ENCODE results near the gene TMEM235.

GRCh38 chr17:78184754-78185259 is 2.0 kb downstream of the TK1 start:
- PRO-cap, 3 experiments: no peak in any of the 3 experiments
- RAMPAGE, long total RNA: no peak
- RRBS, 2 experiments: no CpG with 5 or more reads among the region's 10 CpGs

- PRO-cap, 3 experiments: no peak in any of the 3 experiments
- RAMPAGE, long total RNA: no peak
- RRBS, 2 experiments: no CpG with 5 or more reads among the region's 6 CpGs
Measured at GRCh38 chr17:78186328-78186638, 569 bp downstream of the TK1 start.

GRCh38 chr17:78231570-78232649 is at the start of gene TMEM235:
TMEM235 (plus strand) TSS chr17:78231631.
- PRO-cap, 3 experiments: no peak in any of the 3 experiments
- RAMPAGE, long total RNA: no peak
- RRBS, 2 experiments: 14 to 16% methylated on average over 32 to 33 of the region's 91 CpGs

DNA sequence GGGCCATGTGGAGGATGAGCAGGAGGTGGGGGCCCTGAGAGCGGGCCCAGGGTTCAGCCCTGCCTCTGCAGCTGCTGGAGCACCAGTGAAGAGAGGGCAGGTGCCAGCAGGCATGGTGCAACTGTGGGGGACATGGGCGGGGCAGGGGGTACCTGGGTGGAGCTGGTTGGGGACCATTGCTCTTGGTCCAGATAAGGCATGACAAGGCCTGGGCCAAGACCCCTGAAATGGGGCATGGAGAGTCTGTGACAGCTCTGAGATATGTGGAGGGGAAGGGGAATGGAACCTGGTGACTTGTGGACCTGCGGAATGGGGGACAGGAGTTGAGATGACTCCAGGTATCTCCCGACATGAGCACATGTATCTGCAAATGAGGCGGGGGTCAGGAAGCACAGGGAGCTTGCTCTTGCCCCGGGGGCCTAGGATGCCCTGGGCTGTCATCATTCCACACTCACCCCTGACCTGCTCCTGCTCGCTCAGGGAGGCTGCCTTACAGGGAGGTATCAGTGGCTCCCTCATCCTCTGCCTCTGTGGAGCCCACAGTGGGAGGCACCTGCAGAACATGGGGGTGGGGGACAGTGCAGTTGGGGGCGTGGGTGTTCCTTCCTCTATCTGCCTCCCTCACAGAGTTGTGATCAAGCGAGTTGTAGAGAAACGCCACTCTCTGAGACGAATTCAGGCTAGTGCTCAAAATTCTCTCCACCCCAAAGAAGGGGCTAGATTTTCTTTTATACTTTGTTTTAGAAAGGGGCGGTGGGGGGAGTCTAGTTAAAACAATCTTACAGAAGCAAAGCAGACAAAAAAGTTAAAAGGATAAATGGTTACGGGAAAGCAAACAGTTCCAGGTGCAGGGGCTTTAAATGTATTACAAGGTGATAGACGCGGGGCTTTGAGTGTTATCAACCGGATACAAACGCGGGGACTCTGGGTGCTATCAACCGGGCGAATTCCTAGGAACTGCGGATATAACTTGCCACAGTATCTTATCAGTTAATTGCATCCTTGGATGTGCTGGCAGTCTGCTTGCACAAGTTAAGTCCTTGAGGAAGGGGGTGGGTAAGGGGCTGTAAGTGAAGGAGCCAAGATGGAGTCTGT is 40.3 kb downstream of the TMEM235 start:
- PRO-cap, 3 experiments: no peak in any of the 3 experiments
- RAMPAGE, long total RNA: no peak
- RRBS, 2 experiments: no CpG with 5 or more reads among the region's 21 CpGs

GRCh38 chr17:78276090-78276433 is 44.6 kb downstream of the TMEM235 start:
- PRO-cap, 3 experiments: no peak in any of the 3 experiments
- RAMPAGE, long total RNA: no peak
- RRBS, 2 experiments: no CpG with 5 or more reads among the region's 7 CpGs

- PRO-cap, 3 experiments: peak in 2 of 3 experiments; most common plus-strand start chr17:78278733 (in 2); most common minus-strand start chr17:78278456 (in 1)
- RAMPAGE, long total RNA: no peak
- RRBS, 2 experiments: no CpG with 5 or more reads among the region's 12 CpGs
Measured at GRCh38 chr17:78278195-78278900, 46.9 kb downstream of the TMEM235 start.

DNA sequence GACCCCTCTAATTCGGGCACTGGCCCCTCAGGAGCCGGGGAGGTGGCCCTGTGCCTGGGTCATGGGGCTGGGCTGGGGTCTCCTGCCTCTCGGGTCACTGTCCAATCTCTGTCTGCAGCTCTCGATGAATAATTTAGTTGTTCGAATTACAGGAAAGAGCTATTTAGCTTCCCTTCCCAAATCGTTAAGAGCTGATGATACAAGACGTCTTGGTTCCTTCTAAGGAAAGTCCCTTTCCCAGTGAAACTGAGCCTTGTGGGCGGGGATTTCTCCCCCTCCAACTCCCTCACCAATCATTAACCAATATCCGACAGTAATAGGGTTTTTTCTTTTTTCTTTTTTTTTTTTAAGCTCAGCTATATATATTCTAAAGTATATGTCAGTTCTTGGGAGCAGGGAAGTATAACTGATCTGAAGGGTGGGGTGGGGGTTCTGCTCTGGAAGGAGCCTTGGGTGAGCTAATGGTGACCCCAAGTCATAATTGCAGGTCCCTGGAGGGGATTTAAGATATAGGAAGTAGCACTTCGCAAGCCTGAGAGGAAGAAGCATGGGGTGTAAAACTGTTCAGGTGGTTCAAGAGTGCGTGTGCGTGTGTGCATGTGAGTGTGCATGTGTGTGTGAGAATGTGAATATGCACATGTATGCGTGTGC is 43.0 kb downstream of the SOCS3 start:
- PRO-cap, 3 experiments: peak in 2 of 3 experiments; most common minus-strand start position 114 of the sequence (in 1)
- RAMPAGE, long total RNA: no peak
- RRBS, 2 experiments: no CpG with 5 or more reads among the region's 13 CpGs

- PRO-cap, 3 experiments: peak in 1 of 3 experiments; most common plus-strand start chr17:78344882 (in 1)
- RAMPAGE, long total RNA: no peak
- RRBS, 2 experiments: no CpG with 5 or more reads among the region's 14 CpGs
Measured at GRCh38 chr17:78344615-78345182, 15.2 kb downstream of the SOCS3 start.

- PRO-cap, 3 experiments: peak in 1 of 3 experiments; most common plus-strand start chr17:78357335 (in 1); most common minus-strand start chr17:78357288 (in 1)
- RAMPAGE, long total RNA: no peak
- RRBS, 2 experiments: no CpG with 5 or more reads among the region's 12 CpGs
Measured at GRCh38 chr17:78356736-78357791, 2.8 kb downstream of the SOCS3 start.

DNA sequence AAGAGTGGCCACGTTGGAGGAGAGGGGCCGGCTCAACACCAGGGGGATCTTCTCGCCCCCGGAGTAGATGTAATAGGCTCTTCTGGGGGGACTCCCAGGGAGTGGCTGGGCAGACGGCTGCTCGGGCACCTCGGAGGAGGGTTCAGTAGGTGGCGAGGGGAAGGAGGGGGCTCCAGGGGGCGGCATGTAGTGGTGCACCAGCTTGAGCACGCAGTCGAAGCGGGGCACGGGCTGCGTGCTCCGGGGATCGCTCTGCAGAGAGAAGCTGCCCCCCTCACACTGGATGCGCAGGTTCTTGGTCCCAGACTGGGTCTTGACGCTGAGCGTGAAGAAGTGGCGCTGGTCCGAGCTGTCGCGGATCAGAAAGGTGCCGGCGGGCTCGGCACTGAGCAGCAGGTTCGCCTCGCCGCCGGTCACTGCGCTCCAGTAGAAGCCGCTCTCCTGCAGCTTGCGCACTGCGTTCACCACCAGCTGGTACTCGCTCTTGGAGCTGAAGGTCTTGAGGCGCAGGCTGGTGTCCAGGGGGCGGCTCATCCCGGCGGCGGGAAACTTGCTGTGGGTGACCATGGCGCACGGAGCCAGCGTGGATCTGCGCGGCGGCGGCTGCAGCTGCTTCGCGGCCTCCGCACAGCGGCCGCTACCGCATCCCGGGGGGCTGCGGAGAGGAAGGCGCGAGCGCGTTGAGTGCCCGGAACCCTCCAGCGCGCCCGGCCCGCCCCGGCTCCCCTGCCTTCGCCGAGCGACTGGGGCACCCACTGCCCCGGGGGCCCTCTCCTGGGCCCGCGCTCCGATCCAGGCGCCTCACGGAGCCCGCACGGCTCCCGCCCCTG is 1.1 kb downstream of the SOCS3 start:
- PRO-cap, 3 experiments: no peak in any of the 3 experiments
- RAMPAGE, long total RNA: no peak
- RRBS, 2 experiments: 15 to 18% methylated on average over 43 to 47 of the region's 77 CpGs

DNA sequence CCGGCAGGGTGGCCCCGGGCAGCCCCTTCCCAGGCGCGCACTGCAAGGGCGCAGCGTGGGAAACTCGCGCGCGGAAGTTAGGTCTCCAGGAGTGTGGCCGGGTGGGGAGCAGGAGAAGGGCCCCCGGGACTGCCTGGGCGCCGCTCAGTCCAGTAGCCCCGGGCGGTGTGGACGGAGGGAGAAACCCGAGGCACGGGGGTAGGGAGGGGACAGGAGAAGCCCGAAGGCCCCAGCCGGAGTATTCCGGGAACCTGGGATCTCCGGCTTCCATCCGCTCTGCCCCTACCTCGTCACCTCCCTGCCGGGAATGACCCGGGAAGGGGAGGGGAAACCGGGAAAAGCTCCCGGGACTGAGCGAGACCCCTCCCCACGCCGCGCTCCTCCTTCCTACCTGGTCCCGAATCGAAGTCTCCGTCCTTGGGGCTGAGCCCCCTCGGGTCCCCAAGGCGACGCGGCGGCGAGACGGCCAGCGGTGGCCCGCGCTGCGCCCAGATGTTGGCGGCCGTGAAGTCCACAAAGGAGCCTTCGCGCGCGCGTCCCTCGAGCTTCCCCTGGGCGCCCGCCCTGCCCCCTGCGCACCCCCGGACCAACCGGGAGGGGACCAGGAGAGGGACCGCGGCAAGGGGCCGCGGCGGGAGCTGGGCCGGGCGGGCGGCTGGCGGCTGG is 385 bp downstream of the SOCS3 start:
- PRO-cap, 3 experiments: peak in 3 of 3 experiments; most common plus-strand start position 370 of the sequence (in 1); most common minus-strand start position 309 of the sequence (in 3)
- RAMPAGE, long total RNA: no peak
- RRBS, 2 experiments: 5 to 8% methylated on average over 30 of the region's 69 CpGs

DNA sequence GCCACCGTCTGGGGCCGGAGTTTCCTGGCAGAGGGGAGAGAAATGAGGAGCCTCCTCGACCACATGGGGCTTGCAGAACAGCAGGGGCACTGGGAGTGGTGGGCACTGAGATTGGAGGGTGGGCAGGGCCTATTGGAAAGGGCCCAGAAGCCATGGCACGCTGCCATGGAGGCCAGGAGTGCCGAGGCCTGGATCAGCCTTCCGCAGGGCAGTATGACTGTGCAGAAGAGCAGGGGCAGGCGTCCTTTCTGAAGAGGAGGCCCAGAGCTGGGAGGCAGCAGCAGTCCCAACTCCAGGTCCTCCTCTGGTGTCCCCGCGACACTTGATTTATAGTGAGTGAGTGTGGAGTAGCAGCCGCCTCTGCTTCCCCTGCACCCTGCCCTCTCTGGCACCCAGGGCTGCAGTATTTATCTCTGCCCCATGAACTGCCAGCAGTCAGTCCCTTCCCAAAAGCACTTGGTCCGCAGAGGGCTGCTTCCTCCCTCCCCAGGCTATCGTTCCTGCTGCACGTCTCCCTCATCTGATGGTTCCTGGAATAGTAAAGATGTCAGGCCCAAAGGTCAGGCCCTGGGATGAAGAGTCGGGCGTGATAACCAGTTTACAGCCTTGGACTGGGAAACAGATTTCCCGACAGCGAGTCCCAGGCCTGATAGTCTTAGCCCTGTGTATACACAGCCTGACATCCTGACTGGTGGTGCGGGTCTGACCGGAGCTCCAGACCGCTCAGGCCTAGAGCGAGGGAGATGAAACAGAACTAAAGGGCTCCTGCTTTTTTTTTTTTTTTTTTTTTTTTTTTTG is 32.9 kb downstream of the PGS1 start:
- PRO-cap, 3 experiments: peak in 3 of 3 experiments; most common plus-strand start position 682 of the sequence (in 2); most common minus-strand start position 302 of the sequence (in 2)
- RAMPAGE, long total RNA: no peak
- RRBS, 2 experiments: no CpG with 5 or more reads among the region's 21 CpGs

GRCh38 chr17:78425810-78426901 is 47.7 kb downstream of the PGS1 start:
- PRO-cap, 3 experiments: no peak in any of the 3 experiments
- RAMPAGE, long total RNA: no peak
- RRBS, 2 experiments: 90 to 94% methylated on average over 2 to 3 of the region's 33 CpGs

DNA sequence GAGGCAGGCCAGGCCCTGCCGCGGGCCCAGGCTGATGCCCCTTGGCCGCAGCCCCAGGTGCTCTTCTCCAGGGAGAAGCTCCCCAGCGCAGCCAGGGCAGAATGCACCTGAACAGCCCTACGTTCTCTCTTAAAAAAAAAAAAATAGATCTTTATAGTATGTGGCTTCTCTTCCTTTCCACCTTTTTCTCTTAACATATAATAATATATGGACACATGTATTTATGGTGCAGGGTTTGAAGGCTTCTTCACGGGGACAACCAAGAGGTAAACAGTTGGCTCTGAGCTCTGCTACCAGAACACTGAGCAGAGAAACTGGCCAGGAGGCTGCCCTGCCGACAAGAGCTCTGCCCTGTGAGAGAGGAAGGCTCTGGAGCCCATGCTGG is 98.3 kb upstream of the DNAH17 start:
- PRO-cap, 3 experiments: no peak in any of the 3 experiments
- RAMPAGE, long total RNA: no peak
- RRBS, 2 experiments: no CpG with 5 or more reads among the region's 7 CpGs

DNA sequence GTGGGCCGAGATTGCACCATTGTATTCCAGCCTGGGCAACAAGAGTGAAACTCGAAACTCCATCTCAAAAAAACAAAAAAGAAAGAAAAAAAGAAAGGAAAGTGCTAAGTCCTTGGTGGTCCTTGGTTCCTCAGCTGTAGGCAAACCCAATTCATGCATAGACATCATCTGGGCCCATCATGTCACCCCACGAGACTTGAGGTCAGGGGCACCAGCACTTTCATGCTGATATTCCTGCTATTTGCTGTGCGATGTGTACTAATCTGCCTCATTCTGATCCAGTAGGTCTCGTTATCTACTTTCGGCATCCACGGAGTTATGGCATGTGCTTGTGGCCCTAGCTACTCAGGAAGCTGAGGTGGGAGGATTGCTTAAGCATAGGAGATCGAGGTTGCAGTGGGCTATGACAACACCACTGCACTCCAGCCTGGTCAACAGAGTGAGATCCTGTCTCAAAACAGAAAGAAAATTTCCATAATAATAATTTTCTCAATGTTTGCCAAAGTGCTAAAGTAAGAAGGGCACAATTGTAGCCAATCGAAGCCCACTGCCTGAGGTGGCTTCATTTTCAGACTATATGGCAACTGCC is 23.3 kb downstream of the CYTH1 start:
- PRO-cap, 3 experiments: no peak in any of the 3 experiments
- RAMPAGE, long total RNA: no peak
- RRBS, 2 experiments: no CpG with 5 or more reads among the region's 9 CpGs

DNA sequence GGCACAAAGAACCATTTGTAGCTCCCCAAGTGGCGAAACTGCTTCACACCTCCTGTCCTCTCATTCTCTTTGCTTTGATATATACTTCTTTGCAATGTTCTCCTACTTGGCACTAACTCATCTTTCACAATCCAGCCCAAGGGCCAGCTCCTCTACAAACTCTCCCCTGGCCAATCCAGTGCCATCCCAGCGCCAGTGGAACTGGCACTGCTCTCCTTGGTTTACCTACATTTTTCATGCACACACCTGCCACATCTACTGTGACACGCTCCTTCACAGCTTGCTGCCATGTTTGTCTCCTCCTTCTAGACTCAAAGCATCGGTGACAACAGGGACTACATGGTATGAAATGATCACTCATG is 12.8 kb downstream of the CYTH1 start:
- PRO-cap, 3 experiments: no peak in any of the 3 experiments
- RAMPAGE, long total RNA: no peak
- RRBS, 2 experiments: no CpG with 5 or more reads among the region's 4 CpGs

DNA sequence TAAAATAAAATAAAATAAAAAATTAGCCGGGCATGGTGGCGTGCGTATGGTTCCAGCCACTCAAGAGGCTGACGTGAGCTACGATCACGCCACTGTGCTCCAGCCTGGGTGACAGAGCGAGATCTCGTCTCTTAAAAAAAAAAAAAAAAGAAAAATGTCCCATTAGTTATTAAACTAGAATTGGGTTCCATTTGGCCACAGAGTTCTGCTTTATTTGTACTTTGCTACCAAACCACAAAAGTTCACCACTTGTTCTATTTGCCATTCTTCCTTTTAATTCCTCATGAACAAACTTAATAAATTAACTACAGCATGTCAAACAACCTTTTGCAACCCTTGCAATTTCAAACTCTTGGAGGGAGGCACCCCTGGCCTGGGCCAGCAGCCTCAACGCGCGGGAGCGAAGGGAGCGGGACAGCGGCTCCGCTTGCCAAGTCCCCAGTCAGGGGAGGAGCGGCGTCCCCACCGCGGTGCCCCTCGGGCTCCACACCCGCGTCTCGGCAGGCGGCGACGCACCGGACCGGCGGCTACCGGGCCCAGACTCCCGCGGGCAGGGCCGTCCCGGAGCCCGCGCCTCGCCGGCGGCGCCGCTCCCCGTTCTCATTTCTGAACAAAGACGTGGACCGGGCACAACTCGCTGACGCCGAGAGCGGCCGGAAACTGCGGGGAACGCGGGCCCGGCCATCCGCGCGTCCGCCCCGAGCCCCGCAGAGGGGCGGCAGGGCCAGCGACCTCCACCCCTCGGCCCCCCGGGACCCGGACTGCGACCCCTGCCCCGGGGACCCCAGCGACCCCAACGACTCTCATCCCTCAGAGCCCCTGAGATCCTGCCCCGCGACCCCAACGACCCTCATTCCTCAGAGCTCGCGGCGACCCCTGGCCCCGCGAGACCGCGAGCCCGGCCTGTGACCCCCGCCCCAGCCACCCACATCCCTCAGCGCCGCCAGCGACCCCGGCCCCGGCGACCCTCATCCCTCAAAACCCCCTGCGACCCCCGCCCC is 735 bp downstream of the CYTH1 start:
- PRO-cap, 3 experiments: peak in 3 of 3 experiments; most common plus-strand start position 646 of the sequence (in 2); most common minus-strand start position 608 of the sequence (in 3)
- RAMPAGE, long total RNA: no peak
- RRBS, 2 experiments: 2% methylated on average over 31 to 32 of the region's 88 CpGs

GRCh38 chr17:78821800-78823112 is 18.4 kb downstream of the USP36 start:
- PRO-cap, 3 experiments: no peak in any of the 3 experiments
- RAMPAGE, long total RNA: no peak
- RRBS, 2 experiments: no CpG with 5 or more reads among the region's 38 CpGs

- PRO-cap, 3 experiments: no peak in any of the 3 experiments
- RAMPAGE, long total RNA: no peak
- RRBS, 2 experiments: 89 to 90% methylated on average over 1 of the region's 3 CpGs
Measured at GRCh38 chr17:78835774-78836090, 4.9 kb downstream of the USP36 start.

DNA sequence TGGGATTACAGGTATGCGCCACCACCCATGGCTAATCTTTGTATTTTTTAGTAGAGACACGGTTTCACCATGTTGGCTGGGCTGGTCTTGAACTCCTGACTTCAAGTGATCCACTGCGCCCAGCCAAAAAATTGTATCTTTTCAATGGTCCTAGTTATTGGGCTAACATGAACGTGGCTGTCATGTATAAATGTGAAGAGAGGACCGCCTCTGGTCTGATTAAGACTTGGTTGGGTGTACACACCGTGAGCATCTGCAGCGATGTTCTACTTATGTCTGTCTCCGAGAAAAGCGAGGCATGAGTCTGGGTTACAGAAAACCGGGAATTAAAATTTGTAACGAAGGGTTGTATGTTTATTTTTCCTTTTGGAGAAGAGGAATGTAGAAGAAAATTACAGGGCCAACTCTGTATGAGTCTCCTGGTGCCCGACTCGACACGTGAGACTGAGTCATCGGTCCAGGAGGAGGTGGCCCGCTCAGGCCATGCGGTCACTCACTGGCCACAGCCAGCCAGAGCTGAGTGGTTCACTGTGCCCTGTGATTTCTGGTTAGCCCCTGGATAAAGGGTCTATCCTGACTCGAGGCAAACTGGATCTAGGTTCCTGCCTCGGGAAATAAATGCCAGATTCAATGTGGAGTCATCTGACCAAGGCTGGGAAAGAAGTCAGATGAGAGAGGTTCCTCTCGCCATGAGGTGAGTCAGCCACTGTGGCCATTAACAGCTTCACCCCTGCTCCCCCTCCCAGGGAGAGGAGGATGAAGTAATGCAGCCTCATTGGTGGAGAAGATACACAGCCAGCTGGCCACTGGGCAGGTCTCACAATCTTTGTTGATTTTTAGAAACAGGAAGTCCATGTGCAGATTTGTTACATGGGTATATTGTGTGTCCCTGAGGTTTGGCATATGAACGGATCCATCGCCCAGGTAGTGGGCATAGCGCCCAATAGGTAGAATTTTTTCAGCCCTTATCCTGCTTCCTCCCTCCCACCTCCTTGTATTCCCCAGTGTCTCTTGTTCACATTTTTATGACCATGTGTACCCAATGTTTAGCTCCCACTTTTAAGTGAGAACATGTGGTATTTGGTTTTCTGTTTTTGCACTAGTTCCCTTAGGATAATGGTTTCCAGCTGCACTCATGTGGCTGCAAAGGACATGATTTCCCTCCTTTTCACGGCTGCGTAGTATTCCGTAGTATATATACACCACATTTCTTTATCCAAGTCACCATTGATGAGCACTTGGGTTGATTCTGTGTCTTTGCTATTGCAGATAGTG is 21.6 kb upstream of the USP36 start:
- PRO-cap, 3 experiments: peak in 1 of 3 experiments; most common plus-strand start position 492 of the sequence (in 1)
- RAMPAGE, long total RNA: no peak
- RRBS, 2 experiments: no CpG with 5 or more reads among the region's 26 CpGs

Data from skeletal muscle tissue (tissue), 7 donors.